Colic lymph node (tissue), 1 donor: Measurements from ENCODE around the gene CAMP.

- PRO-cap = bidirectional peak, plus-strand start at chr3:47381593, minus-strand start at chr3:47381424
Measured at GRCh38 chr3:47381329-47381801, 544 bp downstream of the PTPN23 start.

DNA sequence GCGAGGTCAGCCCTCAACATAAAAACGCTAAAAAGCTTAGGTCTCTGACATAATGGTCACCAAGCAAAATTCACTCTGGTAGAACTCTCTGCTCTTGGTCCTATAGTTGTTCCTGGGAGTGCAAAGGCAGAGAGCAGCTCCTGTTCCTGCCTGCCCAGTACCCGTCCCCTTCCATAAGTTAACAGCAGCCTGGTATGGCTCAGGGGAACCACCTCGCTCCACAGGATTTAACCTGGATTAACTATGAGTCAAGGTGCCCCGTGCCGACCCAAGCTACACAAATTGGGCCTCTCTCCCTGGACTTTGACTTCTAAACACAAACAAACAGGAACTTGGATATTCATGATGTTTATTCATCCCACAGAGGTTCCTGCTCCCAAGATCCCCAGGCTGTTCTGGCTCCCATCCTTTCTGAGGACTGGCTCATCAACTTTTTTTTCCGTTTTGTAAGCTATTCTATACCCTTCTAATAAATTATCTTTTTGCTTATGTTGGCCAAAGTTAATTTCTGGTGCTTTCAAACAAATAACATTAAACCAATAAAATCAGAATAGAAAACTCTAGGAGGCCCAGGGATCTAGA, 32.1 kb downstream of the SCAP start:
- PRO-cap = no peak

- PRO-cap = no peak
Measured at GRCh38 chr3:47515798-47516268, 2.3 kb upstream of the ELP6 start.

DNA sequence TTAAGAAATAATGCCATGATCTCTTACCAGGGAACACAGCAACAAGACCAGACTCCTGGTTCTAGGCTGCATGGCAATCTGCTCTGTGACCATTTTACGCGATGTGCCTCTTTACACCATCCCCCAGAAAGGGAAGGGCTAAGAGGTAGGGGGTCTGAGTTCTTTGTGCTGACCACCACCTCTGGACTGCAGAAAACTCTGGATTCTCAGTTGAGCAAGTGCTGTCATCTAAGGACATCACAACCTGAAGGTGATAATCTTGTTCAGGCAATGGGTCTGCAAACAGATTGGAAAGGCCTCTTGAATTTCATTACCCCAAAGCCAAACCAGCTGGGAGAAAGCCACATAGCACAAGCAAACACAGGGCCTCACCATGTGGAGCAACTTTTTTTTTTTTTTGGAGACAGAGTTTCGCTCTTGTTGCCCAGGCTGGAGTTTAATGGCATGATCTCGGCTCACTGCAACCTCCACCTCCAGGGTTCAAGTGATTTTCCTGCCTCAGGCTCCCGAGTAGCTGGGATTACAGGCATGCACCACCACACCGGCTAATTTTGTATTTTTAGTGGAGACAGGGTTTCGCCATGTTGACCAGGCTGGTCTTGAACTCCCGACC, 3.9 kb upstream of the CSPG5 start:
- PRO-cap = no peak

GRCh38 chr3:47612186-47612724, 33.6 kb upstream of the CSPG5 start:
- PRO-cap = no peak

DNA sequence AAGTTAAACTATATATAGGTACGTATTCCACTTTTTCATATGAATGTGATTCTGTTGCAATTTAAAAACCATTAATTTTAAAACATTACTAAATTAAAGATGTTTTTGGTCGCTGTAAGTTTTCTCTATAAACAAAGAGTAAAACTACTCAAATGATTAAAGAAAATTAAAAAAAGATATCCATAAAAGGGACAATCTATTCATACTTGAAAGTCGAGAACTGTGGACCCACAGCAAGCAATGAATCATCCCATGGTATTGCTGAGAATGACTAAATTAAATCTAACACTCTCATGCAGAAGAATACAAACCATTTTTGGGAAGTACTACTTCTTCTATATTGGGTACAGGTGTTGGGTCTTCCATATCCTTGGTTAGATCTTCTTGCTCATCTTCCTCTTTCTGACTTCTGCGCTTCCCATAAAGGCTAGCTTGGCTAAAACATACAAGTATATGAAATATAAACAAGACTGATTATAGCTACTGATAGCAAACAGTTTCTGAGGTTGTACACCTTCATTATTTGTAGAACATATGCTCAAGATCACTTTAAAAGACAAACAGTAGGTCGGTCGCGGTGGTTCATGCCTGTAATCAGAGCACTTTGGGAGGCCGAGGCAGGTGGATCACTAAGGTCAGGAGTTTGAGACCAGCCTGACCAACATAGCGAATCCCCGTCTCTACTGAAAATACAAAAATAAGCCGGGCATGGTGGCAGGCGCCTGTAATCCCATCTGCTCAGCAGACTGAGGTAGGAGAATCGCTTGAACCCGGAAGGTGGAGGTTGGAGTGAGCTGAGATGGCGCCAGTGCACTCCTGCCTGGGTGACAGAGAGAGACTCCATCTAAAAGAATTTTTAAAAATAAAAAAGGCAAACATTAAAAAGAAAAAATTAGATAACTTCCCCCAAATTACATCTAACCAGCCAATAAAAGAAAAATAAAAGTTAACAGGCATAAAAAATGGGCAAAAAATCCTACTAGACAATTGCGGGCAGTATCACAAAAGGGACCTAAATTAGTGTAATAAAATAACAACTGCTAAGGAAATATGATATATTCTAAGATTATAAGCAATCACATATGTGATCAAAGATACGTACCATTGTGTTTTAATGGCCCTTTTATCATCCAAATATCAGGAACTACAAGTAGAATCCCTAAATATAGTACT, 80.3 kb downstream of the SMARCC1 start:
- PRO-cap = no peak

DNA sequence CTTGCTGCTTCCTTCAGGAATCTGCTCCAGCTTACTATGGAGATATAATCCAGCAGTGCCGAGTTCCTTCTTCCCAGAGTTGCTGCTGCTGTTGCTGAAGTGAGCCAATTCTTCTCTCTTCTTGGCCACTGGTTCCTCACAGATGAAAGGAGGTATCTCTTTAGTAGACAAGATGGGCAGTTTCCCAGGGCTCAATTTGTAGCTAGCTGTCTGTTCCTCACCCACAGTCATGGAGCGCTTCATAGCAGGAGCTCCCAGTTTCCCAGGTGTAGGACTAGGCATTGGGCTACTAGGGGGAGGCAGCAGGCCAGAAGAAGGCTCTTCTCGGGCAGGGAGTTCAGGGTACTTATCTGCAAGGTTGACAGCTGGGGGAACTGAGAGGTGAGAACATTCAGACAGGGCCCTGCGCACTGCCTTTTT, 88.3 kb downstream of the DHX30 start:
- PRO-cap = no peak

DNA sequence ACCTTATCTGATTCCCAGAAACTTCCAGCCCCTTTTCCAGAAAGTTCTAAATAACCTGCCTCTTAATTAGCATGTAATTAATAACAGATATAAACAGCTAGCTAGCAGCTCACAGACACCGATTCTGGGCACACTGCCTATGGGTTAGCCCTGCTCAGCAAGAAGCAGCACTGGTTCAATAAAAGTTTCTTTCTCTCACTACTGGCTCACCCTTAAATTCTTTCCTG, 54.2 kb downstream of the MAP4 start:
- PRO-cap = no peak

DNA sequence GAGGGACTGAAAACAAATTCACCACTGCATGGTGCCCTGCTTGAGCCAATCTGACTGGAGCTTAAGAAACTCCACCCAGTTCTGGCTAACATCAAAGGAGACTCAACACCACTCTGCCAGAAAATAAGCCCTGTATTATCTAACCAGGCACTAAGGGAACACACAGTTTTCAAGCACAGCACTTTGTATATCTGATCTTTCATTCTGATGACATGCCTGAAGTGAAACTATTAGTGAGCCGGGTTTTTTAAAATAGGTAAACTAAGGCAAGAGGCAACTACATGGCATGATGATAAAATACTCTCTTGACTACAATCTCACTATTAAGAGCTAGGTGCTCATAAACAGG, 2.5 kb downstream of the MAP4 start:
- PRO-cap = no peak

GRCh38 chr3:48151294-48151678, 36.9 kb downstream of the CDC25A start:
- PRO-cap = no peak

DNA sequence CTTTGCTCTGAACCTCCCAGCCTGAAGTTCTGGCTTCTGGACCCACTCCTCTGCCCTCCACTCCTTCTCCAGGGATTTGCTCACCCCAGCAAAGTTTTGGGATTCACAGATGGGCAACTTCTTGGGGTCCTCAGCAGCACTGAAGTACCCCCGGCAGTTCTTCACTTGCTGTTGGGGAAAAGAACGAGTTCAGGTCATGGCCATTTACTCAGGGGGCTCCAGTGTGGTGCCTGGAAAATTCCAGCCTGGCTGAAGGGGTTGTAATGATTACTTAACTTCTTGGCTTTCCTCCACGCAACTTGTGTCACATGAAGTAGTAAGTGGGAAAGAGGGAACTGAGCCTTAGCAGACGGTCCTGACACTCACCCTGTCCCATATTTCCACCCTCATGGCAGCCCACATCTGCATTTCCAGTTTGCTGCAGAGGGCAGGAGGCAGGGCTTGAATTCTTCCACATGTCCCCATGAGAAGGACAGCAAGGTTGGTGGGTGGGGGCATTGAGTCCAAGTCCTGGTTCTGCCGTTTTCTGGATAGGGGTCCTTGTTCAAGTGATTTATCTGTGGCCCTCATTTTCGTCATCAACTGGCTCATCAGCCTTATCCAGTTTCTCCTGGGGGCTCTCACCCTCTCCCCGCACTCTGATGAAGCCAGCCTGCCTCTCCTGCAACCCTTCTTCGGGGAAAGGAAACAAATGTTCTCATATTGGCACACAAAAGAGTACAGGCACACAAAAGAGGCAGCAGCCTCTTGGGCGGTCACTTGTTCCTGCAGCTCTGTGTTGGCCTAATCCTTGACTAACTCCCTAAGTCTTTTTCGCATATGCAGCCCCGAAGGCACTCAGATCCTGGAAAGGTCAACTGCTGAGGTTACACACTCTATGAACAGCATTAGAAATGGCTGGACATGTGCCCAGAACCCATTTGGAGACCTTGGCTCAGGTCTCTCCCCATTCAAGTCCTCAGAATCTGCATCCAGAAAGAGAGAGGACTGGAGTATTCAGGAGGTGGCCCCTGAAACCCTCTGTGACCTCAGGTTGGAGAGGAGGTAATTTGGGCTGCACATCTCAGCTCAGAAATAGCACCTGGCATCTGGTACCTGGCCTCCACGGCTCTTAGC, 7.6 kb upstream of the CAMP start:
- PRO-cap = no peak

GRCh38 chr3:48222641-48223697, at the start of gene CAMP:
TSS of gene CAMP (plus strand) at chr3:48223495.
- PRO-cap = no peak

DNA sequence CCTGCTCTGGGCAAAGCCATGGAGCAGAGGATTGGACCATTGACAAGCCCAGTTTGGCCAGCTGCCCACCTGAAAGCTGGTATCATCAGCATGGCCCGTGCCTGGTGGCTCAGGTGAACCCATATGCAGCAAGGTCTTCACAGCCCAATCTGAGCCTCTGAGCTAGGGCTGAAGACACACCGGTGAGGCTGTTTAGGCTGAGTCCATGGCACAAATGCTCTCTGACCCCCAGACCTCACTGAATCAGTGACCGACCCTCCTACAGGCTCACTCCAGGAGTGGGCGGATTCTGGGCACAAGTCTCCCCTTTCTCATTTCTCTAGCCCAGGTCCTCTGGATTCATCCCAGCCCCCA, 971 bp downstream of the SHISA5 start:
- PRO-cap = no peak

- PRO-cap = no peak
Measured at GRCh38 chr3:48566595-48567068, 3.1 kb upstream of the UCN2 start.

GRCh38 chr3:48899211-48899731, 589 bp upstream of the SLC25A20 start:
- PRO-cap = bidirectional peak, plus-strand start at chr3:48899547, minus-strand start at chr3:48899395

DNA sequence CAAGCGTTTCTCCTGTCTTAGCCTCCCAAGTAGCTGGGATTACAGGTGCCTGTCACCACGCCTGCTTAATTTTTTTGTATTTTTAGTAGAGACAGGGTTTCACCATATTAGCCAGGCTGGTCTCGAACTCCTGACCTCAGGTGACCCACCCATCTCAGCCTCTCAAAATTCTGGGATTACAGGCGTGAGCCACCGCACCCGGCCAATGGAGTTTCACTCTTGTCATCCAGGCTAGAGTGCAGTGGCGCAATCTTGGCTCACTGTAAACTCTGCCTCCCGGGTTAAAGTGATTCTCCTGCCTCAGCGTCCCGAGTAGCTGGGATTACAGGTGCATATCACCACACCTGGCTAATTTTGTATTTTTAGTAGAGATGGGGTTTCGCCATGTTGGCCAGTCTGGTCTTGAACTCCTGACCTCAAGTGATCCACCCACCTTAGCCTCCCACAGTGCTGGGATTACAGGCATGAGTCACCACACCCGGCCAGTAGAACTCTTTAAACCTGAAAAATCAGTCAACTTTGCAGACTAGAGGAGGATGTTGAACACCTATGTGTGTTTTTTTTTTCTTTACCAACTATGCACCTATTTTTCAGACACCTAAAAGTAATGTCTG, 7.8 kb downstream of the ARIH2 start:
- PRO-cap = no peak

GRCh38 chr3:48929323-48929598, 10.6 kb downstream of the ARIH2 start:
- PRO-cap = no peak

DNA sequence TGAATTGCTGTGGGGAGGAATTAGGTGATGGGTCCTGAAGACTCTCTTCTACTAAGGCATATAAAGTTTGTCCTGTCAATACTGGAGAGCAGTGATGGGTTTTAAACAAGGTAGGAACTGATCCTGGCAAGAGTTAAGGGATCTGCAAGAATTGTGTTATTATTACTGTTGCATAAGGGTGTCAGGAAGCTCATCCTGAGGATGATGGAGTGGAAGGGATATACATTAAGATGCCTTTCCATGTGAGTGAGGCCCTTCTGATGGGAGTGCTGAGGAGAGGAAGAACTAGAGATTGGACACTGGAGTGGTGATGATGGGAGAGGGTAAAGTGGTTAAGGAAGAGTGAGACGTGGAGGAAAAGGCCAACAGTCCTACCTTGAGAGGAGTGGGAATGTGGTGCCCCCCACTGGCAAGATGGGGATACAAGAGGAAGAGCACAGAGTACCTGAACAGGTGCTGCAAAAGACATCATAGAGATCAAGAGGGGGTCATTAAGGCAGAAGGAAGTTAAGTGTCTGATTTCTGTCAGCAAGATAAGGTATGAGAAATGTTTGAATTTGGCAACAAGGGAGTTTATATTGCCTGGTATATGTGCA, 33.8 kb downstream of the ARIH2 start:
- PRO-cap = no peak

GRCh38 chr3:48989619-48989994, 434 bp upstream of the P4HTM start:
- PRO-cap = bidirectional peak, plus-strand start at chr3:48989885, minus-strand start at chr3:48989736

- PRO-cap = no peak
Measured at GRCh38 chr3:49024013-49024631, 2.2 kb downstream of the NDUFAF3 start.